ENCODE results near the gene SLC41A2.

- RRBS: no CpG with 5 or more reads among the region's 1 CpG
These were observed 22.9 kb upstream of the EID3 start for GRCh38 chr12:104280586-104280992.

- RRBS: no CpG with 5 or more reads among the region's 8 CpGs
These were observed 39.1 kb downstream of the EID3 start for GRCh38 chr12:104342503-104343081.

- RRBS: 2% methylated on average over 11 of the region's 38 CpGs
These were observed 1.5 kb downstream of the CHST11 start for GRCh38 chr12:104458212-104458773.

- RRBS: no CpG with 5 or more reads among the region's 8 CpGs
These were observed 121.7 kb downstream of the CHST11 start for GRCh38 chr12:104578362-104578942.

- RRBS: no CpG with 5 or more reads among the region's 6 CpGs
These were observed 144.8 kb downstream of the CHST11 start for GRCh38 chr12:104601250-104602149.

- RRBS: no CpG with 5 or more reads among the region's 5 CpGs
These were observed 221.0 kb downstream of the CHST11 start for GRCh38 chr12:104677633-104678166.

GRCh38 chr12:104909705-104910170 lies 48.4 kb downstream of the SLC41A2 start:
- RRBS: no CpG with 5 or more reads among the region's 2 CpGs

- RRBS: 1% methylated on average over 52 of the region's 107 CpGs
These were observed at the start of gene SLC41A2 for GRCh38 chr12:104957865-104958924. TSS of gene SLC41A2 (minus strand) at chr12:104958290.

GRCh38 chr12:105109558-105110292 lies 2.2 kb downstream of the WASHC4 start:
- RRBS: no CpG with 5 or more reads among the region's 12 CpGs

DNA sequence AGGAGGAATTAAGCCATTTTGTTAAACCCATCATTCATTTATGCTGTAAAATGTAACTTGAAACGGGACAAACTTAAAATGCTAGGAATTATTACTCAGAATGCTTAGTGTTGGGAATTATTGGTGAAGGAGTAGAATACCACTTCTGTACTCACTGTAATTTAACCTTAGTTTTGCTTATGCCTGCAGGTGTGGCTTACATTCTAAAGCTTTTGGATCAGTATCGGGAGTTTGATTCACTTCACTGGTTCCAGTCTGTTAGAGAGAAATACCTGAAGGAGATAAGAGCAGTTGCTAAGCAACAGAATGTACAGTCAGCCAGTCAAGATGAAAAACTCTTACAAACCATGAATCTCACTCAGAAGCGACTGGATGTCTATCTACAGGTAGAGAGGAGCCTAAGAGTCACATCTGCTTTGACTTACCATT lies 56.4 kb downstream of the WASHC4 start:
- RRBS: no CpG with 5 or more reads among the region's 3 CpGs

DNA sequence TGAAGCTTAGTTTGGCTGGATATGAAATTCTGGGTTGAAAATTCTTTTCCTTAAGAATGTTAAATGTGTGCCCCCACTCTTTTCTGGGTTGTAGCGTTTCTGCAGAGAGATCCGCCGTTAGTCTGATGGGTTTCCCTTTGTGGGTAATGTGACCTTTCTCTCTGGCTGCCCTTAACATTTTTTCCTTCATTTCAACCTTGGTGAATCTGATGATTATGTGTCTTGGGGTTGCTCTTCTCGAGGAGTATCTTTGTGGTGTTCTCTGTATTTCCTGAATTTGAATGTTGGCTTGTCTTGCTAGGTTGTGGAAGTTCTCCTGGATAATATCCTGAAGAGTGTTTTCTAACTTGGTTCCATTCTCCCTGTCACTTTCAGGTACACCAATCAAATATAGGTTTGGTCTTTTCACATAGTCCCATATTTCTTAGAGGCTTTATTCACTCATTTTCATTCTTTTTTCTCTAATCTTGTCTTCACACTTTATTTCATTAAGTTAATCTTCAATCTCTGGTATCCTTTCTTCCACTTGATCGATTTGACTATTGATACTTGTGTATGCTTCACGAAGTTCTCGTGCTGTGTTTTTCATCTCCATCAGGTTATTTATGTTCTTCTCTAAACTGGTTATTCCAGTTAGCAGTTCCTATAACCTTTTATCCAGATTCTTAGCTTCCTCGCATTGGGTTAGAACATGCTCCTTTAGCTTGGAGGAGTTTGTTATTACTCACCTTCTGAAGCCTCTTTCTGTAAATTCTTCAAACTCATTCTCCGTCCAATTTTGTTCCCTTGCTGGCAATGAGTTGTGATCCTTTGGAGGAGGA lies 52.3 kb downstream of the APPL2 start:
- RRBS: no CpG with 5 or more reads among the region's 9 CpGs

GRCh38 chr12:105191913-105192857 lies 43.8 kb downstream of the APPL2 start:
- RRBS: no CpG with 5 or more reads among the region's 13 CpGs

- RRBS: no CpG with 5 or more reads among the region's 13 CpGs
These were observed 32.4 kb downstream of the APPL2 start for GRCh38 chr12:105203365-105204131.

DNA sequence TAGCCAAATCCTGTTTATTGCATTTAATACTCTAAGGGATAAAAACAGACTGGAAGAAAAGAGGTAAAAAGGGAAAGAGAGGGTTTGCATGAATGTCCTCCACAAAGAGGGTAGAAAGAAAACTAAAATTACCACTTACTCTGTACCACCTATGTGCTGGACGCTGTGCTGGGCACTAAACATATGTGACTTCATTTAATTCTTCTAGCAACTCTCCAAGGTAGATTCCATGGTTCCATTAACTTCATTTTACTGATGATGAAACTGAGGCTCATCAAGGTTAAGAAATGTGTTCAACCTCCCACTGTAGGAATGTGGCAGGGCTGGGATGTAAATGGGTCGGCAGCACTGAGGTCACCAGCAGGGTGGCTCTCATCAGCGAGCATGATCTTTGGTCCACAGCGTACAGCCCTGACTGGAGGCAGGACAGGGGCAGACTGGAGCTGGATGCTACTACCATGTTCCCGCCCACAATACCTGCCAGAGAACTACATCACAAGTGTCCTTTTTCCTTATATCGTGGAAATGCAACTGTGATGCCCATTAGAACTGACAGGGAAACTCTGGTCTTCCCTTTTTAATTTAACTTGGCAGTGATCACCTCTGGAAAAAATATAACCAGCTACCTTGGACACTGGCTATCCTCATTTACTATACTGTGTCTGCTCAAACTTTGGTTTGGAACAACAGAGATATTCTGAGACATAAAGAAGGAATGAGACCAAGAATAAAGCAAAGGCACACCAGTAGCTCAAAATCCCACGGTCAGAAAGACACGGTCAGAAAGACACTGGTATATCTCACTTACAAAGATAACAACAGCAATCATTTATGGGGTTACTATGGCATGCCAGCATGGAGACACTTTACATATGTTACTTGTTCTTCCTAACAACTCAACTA lies 4.5 kb downstream of the APPL2 start:
- RRBS: no CpG with 5 or more reads among the region's 8 CpGs

DNA sequence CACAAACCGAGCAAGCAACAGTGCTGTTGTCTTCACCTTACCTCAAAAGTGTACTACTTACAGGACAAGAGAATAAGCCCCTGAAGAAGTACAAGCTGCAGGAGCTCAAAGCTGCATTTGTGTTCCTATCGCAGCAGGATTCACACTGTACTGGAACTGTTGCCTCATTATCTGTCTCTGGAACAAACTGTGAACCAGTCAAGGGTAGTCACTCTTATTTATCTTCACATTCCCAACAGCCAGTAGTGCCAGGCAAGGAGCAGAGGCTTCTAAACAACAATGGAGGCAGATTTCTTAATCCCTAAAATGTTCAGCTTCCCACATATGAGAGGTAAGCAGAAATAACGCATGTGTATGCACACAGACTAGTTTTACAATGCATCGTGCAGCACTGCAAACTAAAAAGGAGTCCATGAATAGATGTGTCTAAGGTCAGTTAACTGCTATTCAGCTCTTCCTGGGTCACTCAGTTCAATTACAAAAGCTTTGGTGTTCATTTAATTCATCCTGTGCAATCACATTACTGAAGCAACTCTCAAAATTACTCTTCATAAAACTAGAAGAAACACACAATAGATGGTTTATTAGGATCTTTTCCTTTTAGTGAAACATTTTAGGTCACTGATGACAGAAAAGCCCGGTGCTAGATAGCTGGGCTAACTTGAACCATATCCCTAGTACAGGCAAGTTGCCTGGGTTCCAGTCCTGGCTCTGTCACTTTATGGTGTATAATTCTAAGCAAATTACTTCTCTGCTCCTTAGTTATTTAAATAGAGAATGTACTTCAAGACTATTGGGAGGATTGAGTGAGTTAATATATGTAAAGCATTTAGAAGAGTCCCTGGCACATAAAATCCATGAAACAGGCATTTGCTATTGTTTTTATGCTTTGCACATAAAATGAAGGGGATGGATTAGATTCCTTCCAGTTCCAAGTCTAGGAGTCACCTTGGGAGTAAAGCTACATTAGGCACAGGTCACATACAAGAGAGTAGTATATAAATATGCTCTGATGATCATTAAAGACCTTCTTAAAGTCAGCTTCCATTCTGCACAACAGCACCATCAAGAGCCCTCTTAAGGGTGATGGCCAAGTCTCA lies 2.6 kb downstream of the APPL2 start:
- RRBS: no CpG with 5 or more reads among the region's 5 CpGs

GRCh38 chr12:105385032-105385450 lies 54.5 kb downstream of the C12orf75 start:
- RRBS: no CpG with 5 or more reads among the region's 5 CpGs

DNA sequence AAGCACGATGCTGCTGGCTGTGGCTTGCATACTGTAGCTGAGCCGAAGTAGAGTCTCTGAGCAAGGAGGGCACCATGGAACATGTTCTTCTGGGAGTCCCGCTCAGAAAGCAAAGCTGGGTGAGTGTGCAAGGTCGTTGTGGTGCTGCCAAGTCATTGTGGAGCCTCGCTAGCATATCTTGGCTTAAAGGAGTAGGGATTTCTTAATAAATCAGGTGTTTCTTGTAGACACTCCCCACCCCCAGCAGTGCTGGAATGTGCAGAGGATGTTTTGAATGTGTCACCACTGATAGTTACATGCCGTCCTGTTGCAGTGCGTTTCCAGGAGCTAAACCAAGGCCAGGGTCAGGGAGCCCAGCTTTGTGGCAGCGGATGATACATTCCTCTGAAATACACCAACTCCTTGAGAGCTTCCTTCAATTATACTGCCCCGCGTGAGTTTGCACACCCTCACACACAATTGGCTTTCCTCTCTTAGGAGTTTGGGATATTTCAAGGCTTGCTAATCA lies 154.8 kb downstream of the C12orf75 start:
- RRBS: no CpG with 5 or more reads among the region's 10 CpGs

GRCh38 chr12:105497808-105498152 lies 167.3 kb downstream of the C12orf75 start:
- RRBS: no CpG with 5 or more reads among the region's 2 CpGs

DNA sequence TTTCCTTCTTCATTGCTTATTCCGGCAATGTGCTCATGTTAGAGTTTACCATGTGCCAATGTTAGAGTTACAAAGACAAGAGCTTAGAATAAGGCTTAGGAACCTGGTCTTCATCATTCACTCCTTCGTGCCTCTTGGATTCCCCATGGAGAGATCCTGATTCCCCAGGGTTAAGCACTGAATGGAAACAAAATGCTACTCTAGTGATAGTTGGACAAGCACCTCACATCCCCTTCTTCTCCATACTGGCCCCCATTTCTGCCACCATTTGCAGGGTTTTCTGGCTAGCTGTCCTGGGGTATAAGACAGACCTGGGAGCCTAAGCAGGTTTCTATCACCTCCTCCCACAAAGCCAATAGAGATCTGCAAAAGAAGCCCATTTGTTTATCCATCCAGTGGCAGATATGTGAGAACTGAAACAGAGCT lies 244.2 kb downstream of the C12orf75 start:
- RRBS: no CpG with 5 or more reads among the region's 2 CpGs

GRCh38 chr12:106070099-106070552 lies 68.6 kb downstream of the NUAK1 start:
- RRBS: no CpG with 5 or more reads among the region's 1 CpG

Measured in choroid plexus epithelial cell (primary cell).